Measurements from ENCODE around the genes C6orf226, CUL7, DLK2, GTPBP2 and RSPH9.

DNA sequence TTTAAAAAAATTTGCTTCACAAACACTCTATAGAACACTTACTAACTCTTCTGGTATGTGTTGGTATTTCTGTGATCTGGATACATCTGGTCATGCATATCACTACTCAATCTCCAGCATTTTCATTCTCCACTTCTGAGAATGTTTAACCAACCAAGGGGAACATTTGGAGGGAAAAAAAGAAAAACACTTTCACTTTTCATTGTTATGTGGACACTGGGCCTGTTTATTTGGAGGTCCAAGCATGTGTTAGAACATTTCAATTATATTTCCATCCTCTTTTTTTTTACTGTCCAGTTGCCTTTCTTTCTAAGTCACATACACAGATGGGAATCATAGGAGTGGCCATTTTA lies 4.4 kb upstream of the BICRAL start:
- PRO-cap, 3 experiments, result no peak in any of the 3 experiments

GRCh38 chr6:42783280-42784277 lies 1.7 kb downstream of the BICRAL start:
- PRO-cap, 3 experiments, result peak in 3 of 3 experiments; most common plus-strand start chr6:42783523 (in 2); most common minus-strand start chr6:42783862 (in 3)
- RRBS, result 2% methylated on average over 19 of the region's 68 CpGs

DNA sequence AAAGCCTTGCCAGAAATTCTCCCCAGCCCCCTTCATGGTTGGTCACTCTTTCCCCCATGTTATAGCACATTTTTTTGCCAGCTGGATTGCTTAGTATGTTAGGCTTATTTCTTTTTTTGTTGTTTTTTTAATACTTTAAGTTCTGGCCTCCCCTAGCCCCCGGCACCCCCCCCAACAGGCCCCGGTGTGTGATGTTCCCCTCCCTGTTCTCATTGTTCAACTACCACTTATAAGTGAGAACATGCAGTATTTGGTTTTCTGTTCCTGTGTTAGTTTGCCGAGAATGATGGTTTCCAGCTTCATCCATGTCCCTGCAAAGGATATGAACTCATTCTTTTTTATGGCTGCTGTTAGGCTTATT lies 27.1 kb downstream of the BICRAL start:
- PRO-cap, 3 experiments, result no peak in any of the 3 experiments
- RRBS, result no CpG with 5 or more reads among the region's 3 CpGs

DNA sequence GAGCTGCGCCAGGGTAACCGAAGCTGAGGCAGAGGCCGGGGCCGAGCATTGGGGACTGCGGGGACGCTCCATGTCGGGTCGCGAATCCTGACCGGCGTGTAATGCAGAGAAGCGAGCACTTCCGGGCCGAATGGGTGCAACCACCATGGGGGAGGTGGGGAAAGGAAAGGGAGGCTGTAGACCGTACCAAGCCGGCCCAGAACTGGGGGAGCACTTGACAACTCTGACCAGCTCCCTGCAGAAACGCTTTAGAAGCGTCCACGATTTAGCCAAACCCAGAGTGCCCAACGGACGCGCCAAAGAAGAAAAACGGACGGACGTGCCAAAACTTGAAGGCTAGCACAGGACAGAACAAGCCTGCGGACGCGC lies at the start of gene C6orf226:
TSS of gene C6orf226 (minus strand) at position 105 of the 369 bp plus-strand sequence.
- PRO-cap, 3 experiments, result peak in 3 of 3 experiments; most common plus-strand start position 299 of the sequence (in 2); most common minus-strand start position 103 of the sequence (in 3)
- RRBS, result 3% methylated on average over 14 of the region's 28 CpGs

- PRO-cap, 3 experiments, result no peak in any of the 3 experiments
- RRBS, result no CpG with 5 or more reads among the region's 7 CpGs
Observed at GRCh38 chr6:43026967-43027736, 5.7 kb downstream of the RRP36 start.

- PRO-cap, 3 experiments, result peak in 3 of 3 experiments; most common plus-strand start chr6:43054011 (in 2); most common minus-strand start chr6:43053799 (in 2)
- RRBS, result 3% methylated on average over 6 of the region's 62 CpGs
Observed at GRCh38 chr6:43053206-43054154, at the start of gene CUL7. TSS of gene CUL7 (minus strand) at chr6:43053851.

GRCh38 chr6:43061007-43061747 lies 1.7 kb downstream of the KLC4 start:
- PRO-cap, 3 experiments, result no peak in any of the 3 experiments
- RRBS, result 75% methylated on average over 3 of the region's 12 CpGs

- PRO-cap, 3 experiments, result no peak in any of the 3 experiments
- RRBS, result no CpG with 5 or more reads among the region's 8 CpGs
Observed at GRCh38 chr6:43150301-43150849, 20.7 kb upstream of the SRF start.

GRCh38 chr6:43186755-43187242 lies 4.8 kb downstream of the CUL9 start:
- PRO-cap, 3 experiments, result no peak in any of the 3 experiments
- RRBS, result no CpG with 5 or more reads among the region's 4 CpGs

DNA sequence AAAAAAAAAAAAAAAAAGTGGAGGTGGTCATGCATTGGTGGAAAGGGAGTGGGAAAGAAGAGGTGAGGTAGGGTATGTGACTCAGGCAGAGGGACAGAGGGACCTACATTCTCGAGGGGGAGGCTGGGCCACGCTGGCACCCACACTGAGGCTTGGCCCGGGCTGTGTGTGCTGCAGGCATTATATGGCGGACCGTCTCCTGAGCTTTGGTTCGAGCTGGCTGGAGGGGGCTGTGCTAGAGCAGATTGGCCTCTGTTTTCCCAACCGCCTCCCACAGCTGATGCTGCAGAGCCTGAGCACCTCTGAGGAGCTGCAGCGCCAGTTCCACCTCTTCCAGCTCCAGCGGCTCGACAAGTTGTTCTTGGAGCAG lies 23.5 kb downstream of the DNPH1 start:
- PRO-cap, 3 experiments, result no peak in any of the 3 experiments
- RRBS, result no CpG with 5 or more reads among the region's 10 CpGs

- PRO-cap, 3 experiments, result no peak in any of the 3 experiments
- RRBS, result no CpG with 5 or more reads among the region's 8 CpGs
Observed at GRCh38 chr6:43355576-43356609, 13.6 kb downstream of the ZNF318 start.

- PRO-cap, 3 experiments, result peak in 2 of 3 experiments; most common plus-strand start chr6:43455321 (in 2); most common minus-strand start chr6:43455174 (in 1)
- RRBS, result 2% methylated on average over 28 of the region's 107 CpGs
Observed at GRCh38 chr6:43454860-43455715, at the start of gene DLK2. TSS of gene DLK2 (minus strand) at chr6:43455548.

- PRO-cap, 3 experiments, result no peak in any of the 3 experiments
- RRBS, result no CpG with 5 or more reads among the region's 4 CpGs
Observed at GRCh38 chr6:43456239-43456425, 784 bp upstream of the DLK2 start.

- PRO-cap, 3 experiments, result no peak in any of the 3 experiments
- RRBS, result no CpG with 5 or more reads among the region's 11 CpGs
Observed at GRCh38 chr6:43511648-43512249, 1.6 kb upstream of the LRRC73 start.

DNA sequence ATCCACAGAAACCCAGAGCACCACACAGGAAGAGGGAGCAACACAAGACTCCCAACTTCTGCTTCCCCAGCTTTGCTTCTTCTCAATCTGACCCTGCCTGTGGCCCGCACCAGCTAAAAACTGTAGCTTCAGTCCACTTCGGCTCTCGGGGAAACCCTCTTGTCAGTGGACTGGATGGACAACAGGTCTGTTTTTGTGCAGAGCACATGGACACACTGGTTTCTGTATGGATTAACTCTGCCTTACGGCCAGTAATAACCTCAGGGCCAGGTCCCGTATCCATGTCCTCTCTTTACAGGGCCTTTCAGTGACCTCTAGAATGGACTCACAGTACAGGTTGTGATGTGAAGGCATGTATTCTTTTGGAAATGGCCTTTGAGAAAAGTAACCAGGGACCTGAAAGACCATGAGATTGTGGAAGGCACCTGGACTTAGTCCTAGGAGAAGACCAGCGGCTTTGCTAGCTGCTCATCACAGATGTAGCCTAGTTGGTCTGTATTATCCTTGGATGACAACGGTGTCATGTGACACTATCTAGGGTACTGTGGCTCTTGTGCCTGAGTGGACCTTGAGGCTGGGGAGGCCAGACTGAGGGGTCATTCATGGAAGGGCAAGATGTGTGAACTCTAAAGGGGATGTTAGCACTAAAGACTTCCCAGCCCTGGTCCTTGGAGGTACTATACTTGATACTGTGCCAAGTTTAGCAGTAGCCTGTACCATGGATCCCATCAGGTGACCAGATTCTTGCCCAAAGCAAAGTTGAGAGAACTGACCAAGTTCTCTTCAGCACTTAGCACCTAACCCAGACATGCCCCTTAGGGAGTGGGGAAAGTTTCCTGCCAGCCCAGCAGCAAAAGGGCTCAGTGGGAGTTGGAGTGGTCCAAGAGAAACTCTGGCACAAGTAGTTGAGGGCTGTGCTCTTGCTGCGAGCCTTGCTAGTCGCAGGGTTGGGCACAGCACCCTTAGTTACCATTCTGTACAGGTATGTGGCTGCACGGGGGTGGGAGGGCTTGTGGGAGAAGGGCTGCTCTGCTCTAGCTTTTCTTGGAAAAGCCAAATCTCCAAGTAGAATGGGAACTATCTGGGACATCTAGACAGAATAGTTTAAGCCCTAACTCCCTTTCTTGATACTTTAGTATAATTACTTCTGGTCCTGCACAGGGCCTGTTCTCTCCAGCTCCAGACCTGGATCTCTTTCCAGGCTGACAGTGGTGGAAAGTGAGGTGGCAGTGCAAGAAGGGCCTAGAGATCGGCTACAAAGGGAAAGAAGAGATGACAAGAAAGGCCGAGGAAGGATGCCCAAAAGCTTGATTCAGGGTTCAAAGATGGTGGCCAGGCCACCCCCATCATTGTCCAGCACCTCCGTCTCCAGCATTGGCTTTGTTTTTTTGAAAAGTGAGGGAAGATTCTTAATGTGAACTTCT lies 6.2 kb downstream of the POLR1C start:
- PRO-cap, 3 experiments, result no peak in any of the 3 experiments
- RRBS, result no CpG with 5 or more reads among the region's 13 CpGs

DNA sequence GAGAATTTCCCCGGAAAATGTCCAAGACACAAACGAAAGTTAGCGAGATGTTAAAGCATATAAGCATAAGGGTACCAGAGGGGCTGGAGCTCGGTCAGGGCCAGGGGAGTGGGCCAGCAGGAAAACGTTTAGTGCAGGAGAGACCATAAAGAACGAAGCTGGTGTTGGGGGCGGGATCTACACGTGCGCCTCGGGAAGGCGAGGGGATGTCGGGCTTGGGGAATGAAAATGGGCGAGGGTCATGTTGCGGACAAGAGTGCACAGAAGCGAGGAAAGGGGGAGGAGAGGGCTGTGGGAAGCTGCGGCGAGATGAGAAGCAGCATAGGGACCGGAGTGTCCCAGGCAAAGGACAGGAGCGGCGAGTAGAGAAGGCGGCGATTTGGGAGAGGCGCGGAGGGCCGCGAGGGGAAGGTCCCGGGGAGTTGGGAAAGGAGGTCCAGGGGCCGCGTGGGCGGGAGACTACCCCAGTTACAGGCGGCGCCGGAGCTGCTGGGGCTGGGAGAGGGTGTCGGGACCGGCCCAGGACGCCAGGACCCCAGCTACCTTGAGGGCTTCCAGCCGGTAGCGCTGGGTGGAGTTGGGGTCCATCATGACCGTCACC lies 521 bp downstream of the XPO5 start:
- PRO-cap, 3 experiments, result peak in 1 of 3 experiments; most common plus-strand start position 365 of the sequence (in 1)
- RRBS, result 1% methylated on average over 17 of the region's 39 CpGs

DNA sequence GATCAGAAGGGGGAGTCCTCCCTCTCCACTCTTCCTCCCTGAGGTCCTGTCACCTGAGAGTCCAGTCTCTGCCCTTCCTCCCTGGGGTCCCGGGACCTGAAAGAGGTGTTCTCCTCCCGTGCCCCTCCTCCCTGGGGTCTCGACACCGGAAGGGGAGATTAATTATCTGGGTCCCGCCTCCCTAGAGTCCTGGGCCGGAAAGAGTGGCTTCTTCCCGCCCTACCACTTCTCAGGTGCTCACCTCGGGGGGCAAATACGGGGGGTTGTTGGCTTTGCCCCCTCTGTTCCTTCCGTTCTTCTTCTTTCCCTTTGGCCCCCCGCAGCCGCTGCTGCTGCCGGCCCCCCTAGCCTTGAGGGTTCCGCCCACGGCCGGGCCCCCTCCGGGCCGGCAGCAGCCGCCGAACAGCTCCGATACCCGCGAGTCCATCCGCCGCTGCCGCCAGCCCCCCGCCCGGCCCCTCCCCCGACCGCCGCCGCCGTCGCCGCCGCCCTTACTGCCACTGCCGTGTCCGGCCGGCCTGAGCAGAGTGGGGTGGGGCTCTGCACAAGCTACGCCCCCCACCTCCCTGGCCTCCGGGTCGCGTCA lies at the start of gene GTPBP2:
TSS of gene GTPBP2 (minus strand) at position 529 of the 586 bp plus-strand sequence.
- PRO-cap, 3 experiments, result peak in 3 of 3 experiments; most common plus-strand start position 185 of the sequence (in 1); most common minus-strand start position 133 of the sequence (in 3)
- RRBS, result 2% methylated on average over 29 of the region's 43 CpGs

DNA sequence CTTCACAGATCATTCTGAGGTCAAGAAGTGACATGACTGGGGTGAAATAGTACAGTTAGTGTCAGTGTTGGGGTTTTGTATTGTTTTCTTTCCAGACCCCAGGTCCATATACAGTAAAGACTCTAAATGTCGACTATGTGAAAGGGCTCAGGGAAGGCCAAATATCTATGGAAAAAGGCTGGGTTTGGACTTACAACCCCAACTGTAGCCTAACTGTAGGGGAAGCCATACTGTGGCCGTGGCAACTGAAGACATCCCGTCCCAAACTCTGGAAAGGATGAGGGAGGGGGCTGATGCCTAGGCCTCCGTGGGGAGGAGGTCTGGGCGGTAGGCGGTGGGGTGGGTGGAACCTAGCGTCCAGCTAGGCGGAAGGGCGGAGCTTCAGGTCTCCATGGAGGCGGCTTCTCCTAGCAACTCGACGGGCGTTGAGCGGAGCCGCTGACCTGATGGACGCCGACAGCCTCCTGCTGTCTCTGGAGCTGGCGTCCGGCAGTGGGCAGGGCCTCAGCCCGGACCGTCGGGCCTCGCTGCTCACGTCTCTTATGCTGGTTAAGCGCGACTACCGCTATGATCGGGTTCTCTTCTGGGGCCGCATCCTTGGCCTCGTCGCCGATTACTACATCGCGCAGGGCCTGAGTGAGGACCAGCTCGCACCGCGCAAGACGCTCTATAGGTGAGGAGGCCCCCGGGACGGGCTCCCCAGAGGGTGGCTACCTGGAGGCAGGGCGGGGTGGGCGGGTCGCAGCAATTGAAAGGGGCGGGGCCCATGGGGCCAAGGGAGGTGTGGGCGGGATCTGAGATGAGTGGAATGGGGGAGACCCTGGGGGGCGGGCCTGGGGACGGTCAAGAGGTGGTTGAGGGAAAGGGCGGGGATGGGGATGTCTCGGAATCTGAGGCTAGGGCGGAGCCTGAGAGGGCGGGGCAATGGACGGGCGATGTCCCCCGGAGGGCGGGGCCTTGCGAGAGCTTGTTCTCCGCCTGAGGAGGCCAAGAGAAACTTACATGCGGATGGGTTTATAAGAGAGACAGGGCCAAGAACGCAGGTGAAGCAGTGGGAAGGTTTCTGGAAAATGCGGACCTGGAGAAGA lies at the start of gene RSPH9:
TSS of gene RSPH9 (plus strand) at position 384 of the 1,088 bp plus-strand sequence.
- PRO-cap, 3 experiments, result peak in 1 of 3 experiments; most common plus-strand start position 1,017 of the sequence (in 1)
- RRBS, result no CpG with 5 or more reads among the region's 60 CpGs

DNA sequence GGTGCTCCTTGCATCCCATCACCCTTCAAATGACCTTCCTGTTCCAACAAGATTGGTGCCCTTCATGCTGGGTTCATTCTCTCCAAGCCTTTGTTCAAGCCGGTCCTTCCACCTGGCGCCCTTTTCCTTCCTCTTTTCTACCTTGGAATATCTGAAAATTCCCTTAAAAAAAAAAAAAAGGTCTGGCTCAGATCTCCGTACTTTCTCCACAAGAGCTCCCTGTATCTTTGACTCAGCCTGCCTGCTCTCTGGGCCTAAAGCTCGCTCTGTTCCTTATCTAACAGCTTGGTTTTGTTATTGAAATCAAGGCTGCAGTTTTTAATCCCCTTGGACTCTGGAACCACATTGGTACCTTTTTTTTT lies 22.2 kb upstream of the MRPS18A start:
- PRO-cap, 3 experiments, result no peak in any of the 3 experiments
- RRBS, result no CpG with 5 or more reads among the region's 4 CpGs

DNA sequence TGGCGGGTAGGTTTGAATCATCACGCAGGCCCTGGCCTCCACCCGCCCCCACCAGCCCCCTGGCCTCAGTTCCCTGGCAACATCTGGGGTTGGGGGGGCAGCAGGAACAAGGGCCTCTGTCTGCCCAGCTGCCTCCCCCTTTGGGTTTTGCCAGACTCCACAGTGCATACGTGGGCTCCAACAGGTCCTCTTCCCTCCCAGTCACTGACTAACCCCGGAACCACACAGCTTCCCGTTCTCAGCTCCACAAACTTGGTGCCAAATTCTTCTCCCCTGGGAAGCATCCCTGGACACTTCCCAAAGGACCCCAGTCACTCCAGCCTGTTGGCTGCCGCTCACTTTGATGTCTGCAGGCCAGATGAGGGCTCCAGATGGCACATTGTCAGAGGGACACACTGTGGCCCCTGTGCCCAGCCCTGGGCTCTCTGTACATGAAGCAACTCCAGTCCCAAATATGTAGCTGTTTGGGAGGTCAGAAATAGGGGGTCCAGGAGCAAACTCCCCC lies 892 bp upstream of the VEGFA start:
- PRO-cap, 3 experiments, result no peak in any of the 3 experiments
- RRBS, result no CpG with 5 or more reads among the region's 7 CpGs

Data from breast (tissue), 4 donors.